Measurements from ENCODE around the genes CTNNA1 and MATR3.

GRCh38 chr5:138399597-138400193 lies 39.2 kb upstream of the REEP2 start:
- PRO-cap: no peak

GRCh38 chr5:138420648-138421152 lies 18.2 kb upstream of the REEP2 start:
- PRO-cap: no peak

DNA sequence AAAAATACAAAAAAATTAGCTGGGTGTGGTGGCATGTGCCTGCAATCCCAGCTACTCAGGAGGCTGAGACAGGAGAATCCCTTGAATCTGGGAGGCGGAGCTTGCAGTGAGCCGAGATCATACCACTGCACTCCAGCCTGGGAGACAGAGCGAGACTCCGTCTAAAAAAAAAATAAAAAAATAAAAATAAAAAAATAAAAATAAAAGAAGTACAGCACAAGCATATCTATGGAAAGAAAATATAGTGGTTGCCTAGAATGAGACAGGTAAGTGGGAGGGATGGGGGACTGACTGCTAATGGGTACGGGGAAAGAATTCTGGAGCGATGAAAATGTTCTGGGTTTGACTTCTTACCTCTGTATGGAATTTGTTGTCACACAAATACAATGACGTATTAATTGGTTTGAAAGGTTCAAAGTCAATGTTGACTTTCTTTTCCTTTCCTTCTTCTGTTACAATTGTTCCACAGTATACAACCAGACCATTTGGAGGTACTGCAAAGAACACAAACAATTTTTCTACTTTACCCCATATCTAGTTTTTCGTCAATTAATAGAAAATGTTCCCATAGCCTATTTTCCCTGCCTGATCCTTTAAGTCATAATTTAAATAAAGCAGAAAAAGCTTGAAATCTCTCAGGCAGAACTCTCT lies 25.7 kb downstream of the ETF1 start:
- PRO-cap: no peak

DNA sequence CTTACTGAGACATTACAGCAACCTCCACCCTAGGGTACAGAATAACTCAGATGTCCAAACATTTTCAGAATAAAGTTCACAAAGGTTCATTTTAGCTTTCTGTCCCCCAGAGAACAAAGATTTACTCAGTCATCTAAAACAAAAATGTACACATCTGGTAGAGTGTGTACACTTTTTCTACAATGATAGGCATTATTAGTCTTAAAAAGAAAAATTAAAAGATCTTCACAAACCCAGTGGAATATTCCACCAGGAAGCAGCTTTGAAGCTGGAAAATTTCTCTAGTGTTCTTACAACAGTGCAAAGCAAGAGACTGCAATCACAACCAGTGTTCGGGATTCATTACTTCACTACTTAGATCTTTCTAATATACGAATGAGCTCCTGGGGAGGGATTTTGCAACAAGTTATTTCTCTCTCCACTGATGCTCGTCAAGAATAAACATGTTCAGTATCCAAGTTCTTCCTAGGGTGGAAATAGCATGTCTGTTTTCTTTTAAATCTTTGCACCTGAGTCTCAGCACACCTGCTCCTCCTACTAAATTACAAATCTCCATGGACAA lies 8.8 kb downstream of the ETF1 start:
- PRO-cap: no peak

DNA sequence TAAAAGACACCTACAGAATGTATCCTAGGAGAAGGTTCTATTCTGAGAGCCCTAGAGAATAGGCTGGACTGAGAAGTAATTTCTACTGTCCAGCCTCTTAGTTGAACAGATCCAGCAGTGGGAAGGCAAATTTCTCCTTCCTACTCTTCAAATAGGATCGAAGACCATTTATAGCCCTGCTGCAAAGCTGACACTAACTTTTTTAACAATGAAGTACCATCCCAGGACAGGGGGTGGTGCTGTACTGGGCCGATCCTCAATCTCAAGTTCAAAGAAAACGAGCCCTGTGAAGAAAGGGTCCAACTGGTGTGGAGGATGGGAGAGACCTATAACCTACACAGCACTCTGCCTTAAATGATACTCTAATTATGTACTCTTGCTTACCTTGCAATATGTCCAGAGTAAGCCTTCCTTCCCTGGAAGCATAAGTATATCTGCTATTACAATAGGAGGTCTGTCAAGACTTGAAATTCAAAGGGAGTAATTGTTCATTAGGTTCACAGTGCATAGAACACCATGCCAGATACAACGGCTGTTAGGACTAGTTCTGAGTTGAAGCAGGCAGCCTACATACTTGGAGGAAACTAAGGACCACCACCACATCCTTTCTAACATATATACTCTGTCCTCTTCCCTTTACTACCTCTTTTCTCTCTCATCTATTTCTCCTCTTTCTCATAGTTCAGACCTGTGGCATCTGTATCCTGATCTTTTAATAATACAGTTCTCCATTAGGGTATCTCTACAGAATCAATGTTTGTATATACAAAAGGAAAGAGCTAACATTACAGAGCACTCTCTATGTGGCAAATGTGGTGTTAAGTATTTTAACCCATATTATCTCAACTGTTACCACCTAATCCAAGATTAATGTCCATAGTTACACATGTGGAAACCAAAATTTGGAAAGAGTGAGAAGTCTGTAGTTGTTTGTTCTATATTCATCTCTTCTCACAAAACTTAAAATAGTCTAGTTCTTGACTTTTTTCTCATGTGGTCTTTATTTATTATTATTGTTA lies 6.2 kb downstream of the ETF1 start:
- PRO-cap: no peak

- PRO-cap: no peak
These were observed 8.6 kb upstream of the ETF1 start for GRCh38 chr5:138551481-138552283.

DNA sequence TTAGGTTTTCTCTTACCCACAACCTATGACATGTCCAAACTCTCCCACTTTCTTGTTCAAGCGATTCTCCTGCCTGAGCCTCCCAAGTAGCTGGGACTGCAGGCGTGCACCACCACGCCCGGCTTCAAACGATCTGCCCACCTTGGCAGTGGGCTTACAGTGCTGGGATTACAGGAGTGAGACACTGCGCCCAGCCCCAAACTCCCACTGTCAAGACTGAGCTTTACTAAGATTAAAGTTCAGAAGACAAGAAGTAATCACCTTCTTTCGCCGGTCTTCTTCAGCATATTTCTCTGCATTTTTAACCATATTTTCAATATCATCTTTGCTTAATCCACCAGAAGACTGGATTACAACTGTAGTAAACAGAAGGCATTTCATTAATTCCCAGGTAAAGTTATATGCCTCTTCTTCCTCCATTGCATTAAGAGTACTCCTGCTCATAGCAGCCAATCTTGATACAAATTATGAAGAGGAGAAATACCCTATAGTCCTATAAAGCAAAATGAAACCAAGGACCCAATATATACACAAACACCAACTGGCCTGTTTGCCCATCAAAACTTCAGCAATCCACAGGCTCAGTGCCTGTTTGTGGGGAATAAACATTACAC lies 14.2 kb upstream of the ETF1 start:
- PRO-cap: no peak

DNA sequence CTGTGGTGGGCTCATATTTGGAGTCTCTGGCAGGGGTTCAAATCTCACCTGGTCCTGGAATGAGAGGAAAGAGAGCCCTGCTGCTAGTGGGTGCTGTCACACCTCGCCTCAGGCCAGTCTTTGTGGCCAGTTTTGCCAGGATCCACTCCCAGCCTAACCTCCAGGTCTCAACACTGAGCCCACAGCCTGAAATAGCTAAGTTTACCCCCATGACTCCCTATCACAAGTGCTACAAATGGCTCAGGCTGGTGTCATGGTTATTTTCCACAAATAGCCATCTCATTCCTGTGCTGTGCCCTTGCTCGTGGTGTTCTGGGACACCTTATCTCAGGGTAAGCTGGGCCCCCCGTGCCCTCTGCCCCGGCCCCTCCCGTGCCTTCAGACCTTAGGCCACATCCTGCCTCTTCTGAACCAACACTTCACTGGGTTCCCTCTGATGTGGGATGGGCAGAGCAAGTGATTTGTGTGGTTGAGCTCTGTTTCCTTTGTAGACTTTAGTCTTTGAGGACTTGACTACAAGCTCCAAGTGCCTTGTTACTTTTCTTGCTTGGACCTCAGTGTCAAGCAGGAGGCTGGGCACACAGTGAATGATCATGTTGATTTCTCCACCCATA lies 84.8 kb upstream of the CTNNA1 start:
- PRO-cap: no peak

- PRO-cap: bidirectional peak, plus-strand start at chr5:138753434, minus-strand start at chr5:138753257
These were observed at the start of gene CTNNA1 for GRCh38 chr5:138752760-138753532. Gene CTNNA1, plus strand, starts transcription at chr5:138753425.

DNA sequence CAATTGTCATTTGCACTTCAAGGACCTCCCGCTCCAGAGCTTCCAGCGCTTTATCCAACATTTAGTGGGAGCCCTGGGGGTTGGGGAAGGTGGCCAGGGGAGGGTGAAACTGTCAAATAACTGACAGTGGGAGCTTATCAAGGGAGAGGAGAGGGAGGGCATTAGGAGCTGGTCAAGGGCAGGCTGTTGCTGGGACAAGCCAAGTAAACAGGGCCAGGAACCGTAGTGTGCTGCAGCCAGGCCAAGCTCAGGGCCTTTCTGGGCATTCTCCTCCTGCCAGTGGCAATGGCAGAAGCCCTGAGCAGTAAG lies 71.4 kb downstream of the SIL1 start:
- PRO-cap: no peak

DNA sequence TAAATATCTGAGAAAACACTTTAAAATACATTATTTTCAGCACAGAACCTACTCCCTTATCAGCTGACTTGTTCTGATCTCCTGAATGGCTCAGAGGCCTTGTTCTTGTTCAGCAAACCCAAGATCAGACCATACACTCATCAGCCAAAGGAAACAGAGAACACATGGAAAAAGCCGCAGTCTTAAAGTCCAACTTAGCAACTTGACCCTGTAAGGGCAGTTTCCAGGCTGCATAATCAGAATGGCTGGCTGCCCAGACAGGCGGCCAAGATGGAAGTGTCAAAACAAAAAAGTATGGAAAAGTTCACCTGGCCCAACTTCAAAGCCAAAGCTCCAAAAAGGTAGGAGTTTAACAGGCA lies 56.4 kb downstream of the SIL1 start:
- PRO-cap: no peak

- PRO-cap: bidirectional peak, plus-strand start at chr5:139293719, minus-strand start at chr5:139293530; bidirectional peak, plus-strand start at chr5:139294185, minus-strand start at chr5:139294142
These were observed at the start of gene MATR3 for GRCh38 chr5:139293309-139294347. Gene MATR3, plus strand, starts transcription at chr5:139293740.

DNA sequence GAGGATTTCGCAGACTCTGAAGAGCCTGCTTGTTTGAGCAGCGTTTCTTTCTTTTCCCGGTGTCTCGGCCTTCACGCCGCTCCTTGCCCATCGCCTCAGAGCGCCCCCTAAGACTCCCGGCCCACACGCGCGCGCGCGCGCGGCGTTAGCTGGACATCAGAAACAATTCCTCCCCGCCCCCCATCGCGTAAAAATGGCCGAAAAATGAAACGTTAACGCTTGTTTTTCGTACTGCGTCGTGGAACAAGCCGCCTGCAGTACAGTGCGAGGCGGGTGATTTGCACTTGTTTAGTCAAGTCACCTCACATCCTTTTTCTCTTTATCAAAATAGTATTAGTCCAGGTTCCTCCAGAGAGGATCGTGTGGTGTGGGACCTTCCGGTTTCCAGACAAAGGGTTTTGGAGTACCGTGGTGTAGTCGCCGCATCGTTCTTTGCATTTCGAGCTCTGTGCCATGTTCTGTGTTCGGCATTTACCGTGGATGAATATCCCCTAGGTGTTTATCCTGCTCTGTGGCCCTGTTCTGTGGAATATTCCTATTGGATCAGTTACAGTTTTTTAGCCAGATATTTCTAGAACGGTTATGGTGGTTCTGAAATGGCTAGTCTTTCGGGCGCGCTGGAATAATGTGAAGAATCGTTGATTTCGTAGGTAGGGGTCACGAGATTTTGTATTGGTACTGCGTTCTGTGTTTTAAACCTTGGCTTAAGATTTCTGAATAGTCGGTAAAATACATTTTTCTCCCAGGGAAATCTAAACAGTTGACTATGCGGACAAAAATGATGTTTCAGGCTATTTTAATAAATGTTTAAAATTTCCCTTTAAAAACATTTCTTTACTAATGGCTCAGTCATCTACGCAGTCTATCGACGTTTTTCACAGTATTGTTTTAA lies 1.1 kb downstream of the MATR3 start:
- PRO-cap: bidirectional peak, plus-strand start at position 352 of the sequence, minus-strand start at position 58 of the sequence

DNA sequence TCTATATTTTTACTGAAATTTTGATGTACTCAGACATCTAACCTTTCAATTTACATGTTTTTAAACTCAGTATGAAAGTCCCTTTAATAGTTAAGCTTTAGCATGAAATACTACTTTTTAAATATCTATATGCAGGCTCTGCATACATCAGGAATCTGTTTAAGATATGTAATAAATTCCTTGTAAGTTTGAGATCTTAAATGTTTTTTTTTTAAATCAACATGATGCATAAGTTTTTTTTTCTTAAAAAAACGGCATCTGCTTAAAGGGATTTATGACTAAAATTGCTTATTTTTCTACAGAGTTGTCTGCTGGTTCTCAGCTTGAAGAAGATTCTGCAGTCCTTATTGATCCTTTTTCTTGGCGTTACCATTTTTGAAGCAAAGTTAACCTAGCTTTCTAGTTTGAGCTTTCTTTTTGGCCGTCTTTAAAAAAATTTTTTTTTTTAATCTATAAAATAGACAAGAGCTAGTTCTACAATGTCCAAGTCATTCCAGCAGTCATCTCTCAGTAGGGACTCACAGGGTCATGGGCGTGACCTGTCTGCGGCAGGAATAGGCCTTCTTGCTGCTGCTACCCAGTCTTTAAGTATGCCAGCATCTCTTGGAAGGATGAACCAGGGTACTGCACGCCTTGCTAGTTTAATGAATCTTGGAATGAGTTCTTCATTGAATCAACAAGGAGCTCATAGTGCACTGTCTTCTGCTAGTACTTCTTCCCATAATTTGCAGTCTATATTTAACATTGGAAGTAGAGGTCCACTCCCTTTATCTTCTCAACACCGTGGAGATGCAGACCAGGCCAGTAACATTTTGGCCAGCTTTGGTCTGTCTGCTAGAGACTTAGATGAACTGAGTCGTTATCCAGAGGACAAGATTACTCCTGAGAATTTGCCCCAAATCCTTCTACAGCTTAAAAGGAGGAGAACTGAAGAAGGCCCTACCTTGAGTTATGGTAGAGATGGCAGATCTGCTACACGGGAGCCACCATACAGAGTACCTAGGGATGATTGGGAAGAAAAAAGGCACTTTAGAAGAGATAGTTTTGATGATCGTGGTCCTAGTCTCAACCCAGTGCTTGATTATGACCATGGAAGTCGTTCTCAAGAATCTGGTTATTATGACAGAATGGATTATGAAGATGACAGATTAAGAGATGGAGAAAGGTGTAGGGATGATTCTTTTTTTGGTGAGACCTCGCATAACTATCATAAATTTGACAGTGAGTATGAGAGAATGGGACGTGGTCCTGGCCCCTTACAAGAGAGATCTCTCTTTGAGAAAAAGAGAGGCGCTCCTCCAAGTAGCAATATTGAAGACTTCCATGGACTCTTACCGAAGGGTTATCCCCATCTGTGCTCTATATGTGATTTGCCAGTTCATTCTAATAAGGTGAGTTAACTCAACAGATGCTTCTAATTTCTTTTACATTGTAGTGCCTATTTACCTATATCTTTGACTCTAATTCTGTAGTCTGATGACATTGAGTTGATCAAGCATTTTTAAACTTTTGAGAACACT lies 14.0 kb downstream of the MATR3 start:
- PRO-cap: no peak

DNA sequence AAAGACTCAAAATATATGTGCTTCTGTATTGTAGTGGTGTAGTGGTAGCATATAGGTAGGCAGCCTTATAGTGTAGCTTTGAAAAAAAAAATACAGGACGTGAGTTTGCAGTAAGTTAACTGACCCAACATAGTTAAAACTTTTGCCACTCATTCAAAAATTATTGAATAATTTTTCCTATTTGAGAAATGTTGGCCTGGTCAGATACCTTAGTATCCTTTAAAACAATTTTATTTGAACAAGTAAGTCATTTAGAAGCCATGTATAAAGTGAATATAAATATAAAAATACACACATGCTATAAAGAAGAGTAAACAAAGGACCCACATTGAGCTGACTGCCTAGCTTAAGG lies 18.5 kb upstream of the PAIP2 start:
- PRO-cap: no peak

GRCh38 chr5:139357222-139357860 lies 15.7 kb downstream of the PAIP2 start:
- PRO-cap: no peak

GRCh38 chr5:139511753-139511973 lies 29.1 kb upstream of the STING1 start:
- PRO-cap: no peak

DNA sequence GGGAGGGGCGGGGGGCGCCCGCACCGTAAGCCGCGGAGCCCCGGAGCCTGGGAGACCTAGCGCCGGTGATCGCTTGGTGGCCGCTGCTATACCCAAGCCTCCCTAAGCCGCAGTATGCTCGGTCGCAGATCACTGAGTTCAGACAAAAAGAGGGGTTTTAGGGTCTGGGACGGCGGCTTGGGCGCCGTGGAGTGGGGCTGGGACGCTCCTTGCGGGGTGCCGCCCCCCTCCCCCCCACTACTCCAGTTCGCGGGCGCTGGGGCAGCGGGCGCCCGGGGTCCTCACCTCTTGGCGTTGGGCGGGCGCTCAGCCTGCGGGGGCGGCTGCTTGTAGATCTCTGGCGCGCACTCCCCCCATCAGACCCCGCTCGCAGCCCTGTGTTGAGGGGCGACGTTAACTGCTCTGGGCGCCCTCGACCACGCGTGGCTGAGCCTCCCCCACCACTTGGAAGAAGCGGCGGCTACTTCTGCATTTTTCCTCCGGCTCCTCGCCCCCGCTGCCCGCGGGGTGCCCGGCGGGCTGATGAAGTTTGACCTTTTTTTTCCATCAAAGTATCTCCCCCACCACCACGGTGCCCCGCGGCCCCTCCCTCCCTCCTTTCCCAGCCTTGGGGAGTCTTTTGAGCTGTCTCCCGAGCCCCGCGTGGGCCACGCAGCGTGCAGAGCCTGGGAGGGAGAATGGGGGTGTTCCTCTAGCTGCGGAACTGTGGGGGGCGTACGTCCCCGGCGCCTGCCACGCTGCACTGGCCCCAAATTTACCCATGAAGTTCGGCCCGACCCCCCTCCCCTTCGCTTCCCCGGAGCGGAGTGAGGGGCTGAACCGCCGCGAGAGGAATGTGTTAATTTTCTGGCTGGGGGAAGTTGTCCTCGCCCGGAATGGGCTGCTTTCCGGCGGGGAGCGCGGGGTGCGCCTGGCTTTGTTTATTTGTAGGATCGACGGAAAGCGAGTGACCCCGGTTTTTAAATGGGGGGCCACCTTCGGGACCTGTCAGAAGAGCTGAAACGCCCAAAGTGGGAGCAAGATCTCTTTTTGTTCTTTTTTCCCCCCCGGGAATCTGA lies 1.2 kb downstream of the CXXC5 start:
- PRO-cap: no peak

DNA sequence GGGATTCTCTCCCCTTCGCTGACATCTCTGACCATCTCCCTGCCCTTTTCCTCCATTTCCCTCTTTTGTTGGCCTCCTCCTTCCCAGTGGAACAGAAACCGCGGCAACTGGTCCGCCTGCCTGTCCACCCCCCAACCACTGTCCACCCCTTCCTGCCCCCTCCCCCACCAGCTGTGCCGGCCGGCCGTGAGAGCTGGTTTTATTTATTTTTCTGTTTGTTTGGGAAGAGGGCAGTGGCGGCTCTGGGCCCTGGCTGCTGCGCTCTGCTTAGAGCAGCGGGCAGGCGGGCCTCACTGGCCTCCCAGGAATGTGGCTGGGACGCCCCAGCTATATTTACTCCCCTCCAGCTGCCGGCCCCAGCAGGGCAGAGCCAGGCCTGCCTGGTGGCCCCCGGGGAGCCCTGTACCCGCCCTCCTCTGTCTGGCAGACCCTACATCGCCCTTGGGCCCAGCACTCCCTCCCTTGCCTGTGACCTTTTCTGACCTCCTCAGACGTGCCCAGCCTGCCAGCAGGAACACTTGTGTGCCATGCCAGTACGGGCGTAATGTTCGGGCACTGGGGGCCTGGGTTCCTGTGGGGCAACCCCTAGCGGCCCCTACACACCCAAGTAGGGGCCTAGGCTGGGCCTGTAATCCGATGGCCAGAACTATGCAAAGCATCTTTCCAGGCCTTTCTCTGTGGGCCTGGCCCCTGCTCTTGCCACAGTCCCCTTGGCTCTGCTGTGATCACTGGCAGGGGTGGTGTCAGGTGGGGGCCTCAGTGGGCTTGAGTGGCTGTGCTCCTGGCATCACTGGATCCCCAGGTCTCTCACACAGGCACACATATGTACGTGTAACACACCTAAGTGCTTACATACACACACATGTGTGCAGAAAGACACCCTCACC lies 7.7 kb downstream of the CXXC5 start:
- PRO-cap: unidirectional peak, minus-strand start at position 265 of the sequence

DNA sequence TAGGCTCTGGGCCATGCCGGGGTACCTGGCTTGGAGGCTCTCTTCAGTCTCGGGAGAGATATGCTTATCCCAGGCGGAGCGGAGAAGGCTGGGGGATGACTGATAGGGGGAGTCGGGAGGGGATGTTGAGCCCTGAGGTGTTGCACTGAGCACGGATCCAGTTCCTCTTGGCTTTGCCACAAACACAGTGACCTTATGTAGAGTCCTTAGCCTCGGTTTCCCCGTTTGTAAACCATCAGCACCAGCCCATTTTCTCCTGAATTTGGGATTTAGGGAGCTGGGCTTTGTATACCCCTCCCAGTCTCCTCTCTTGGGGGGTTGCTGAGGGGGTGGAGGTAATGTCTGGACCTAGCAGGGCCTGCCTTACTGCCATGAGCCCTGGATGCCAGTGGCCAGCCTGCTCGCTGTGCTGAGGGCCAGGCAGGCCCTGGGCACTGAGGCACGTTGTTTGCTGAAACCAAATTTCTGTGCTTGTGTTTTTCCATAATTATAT lies 20.6 kb downstream of the CXXC5 start:
- PRO-cap: no peak

All from left common carotid artery plus branches (tissue), 1 donor.